ENCODE measurements around a stretch of chr3.

DNA sequence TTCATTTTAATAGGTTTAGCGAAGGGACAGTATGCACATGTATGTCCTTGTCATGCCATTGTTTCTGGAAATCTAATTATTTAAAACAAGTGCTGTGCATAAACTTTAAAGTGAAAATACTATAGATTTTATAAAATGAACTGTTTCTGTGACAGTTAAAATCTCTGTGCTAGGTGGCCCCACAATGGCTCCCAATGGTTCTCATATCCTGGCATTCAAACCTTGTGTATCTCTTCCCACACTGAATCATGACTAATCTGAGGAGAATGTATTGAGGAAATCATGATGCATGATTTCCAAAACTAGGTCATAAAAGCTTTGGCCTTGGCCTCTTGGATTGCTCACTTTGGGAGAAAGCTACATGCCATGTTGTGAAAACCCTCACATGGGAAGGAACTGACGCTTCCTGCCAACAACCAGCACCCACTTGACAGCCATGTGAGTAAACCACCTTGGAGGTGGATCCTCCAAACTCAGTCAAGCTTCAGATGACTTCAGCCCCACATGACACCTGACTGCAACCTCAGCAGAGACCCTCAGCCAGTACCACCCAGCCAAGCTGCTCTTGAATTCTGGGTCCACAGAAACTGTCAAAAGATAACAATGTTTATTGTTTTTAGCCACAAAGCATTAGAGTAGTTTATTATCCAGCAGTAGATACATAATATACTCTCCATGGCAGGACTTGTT lies 1.2 kb upstream of the ZNF620 start:
- RAMPAGE, long total RNA, result no peak
- RRBS, result no CpG with 5 or more reads among the region's 2 CpGs

- RAMPAGE, long total RNA, result no peak
- RRBS, result no CpG with 5 or more reads among the region's 16 CpGs
Measured at GRCh38 chr3:40780923-40781569, 256.3 kb downstream of the ZNF621 start.

- RAMPAGE, long total RNA, result no peak
- RRBS, result no CpG with 5 or more reads among the region's 15 CpGs
Measured at GRCh38 chr3:41117376-41118101, 81.8 kb upstream of the CTNNB1 start.

- RAMPAGE, long total RNA, result no peak
- RRBS, result no CpG with 5 or more reads among the region's 1 CpG
Measured at GRCh38 chr3:41202799-41203487, 3.6 kb downstream of the CTNNB1 start.

- RAMPAGE, long total RNA, result no peak
- RRBS, result no CpG with 5 or more reads among the region's 5 CpGs
Measured at GRCh38 chr3:41231865-41232763, 32.8 kb downstream of the CTNNB1 start.

DNA sequence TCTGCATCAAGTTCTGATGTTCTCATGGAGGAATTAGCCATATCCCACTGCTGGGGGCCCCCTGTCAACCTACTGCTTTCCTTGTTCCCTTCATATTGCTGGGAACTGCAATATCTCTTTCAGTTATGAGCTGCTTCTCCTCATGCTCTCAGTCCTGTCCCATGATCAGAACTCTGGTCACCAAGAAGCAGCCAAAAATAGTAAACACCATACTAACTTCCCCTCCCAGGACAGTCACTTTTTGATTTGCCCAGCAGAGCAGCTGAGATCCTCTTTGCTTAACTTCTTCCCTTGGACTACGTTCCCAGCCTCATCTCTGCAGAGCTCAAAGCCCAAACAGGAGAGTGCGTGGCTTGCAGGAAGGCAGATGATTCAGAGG lies 153.1 kb downstream of the CTNNB1 start:
- RAMPAGE, long total RNA, result no peak
- RRBS, result no CpG with 5 or more reads among the region's 2 CpGs

DNA sequence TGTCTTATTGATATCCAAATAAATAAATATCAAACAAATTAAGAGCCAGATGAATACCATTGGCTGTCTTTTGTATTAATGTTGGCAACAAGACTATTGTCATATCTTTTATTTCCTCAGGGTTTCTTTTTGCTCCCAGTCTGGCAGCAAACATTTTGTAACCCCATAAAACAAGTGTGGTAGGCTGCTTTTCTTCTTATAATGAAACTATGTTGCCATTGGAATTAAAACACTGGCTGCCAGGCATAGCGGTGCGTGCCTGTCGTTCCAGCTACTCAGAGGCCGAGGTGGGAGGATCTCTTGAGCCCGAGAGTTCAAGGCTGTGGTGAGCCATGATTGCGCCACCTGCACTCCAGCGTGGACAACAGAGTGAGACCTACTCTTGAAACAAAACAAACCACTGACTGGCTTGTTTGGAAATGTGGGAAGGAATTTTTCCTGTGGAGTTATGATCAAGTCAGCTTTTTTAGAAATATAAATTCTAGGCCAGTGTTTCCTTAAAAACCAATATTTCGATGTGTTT lies 58.6 kb upstream of the TRAK1 start:
- RAMPAGE, long total RNA, result no peak
- RRBS, result no CpG with 5 or more reads among the region's 8 CpGs

DNA sequence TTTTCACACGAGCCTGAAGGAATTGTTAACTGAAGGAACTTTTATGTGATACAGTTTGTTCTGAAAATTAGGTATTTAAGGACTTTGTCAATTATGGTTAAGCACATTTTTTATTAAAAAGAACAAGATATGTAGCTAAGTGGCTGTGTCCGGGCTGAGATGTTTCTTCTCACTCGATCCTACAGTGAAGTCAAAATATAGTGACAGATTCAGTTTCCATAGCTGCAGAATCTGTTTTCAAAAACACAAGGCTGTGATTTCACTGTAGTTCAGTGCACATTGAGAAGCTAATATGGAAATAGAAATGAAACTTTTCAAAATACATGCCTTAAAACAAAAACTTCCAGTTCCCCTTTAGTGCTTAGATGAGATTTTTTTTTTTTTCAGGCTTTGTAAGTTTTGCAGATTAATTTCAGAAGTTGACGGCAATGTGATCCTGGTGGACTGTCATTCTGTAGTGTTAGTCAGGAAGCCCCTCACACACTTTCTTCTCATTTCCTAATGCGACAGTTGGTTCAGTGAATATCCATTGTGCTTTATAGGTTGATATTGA lies 23.9 kb upstream of the TRAK1 start:
- RAMPAGE, long total RNA, result no peak
- RRBS, result no CpG with 5 or more reads among the region's 5 CpGs

DNA sequence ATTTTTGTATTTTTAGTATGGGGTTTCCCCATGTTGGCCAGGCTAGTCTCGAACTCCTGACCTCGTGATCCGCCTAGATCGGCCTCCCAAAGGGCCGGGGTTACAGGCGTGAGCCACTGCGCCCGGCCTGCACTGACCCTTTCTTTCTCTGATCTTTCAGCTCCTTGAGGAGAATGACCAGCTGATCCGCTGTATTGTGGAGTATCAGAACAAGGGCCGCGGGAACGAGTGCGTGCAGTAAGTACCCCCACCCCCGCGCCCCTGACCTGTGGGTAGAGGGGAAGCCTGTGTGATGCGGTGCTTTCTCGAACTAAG lies 662 bp downstream of the SS18L2 start:
- RAMPAGE, long total RNA, result no peak
- RRBS, result no CpG with 5 or more reads among the region's 17 CpGs

- RAMPAGE, long total RNA, result no peak
- RRBS, result no CpG with 5 or more reads among the region's 2 CpGs
Measured at GRCh38 chr3:42634371-42635021, 19.0 kb upstream of the ZBTB47 start.

DNA sequence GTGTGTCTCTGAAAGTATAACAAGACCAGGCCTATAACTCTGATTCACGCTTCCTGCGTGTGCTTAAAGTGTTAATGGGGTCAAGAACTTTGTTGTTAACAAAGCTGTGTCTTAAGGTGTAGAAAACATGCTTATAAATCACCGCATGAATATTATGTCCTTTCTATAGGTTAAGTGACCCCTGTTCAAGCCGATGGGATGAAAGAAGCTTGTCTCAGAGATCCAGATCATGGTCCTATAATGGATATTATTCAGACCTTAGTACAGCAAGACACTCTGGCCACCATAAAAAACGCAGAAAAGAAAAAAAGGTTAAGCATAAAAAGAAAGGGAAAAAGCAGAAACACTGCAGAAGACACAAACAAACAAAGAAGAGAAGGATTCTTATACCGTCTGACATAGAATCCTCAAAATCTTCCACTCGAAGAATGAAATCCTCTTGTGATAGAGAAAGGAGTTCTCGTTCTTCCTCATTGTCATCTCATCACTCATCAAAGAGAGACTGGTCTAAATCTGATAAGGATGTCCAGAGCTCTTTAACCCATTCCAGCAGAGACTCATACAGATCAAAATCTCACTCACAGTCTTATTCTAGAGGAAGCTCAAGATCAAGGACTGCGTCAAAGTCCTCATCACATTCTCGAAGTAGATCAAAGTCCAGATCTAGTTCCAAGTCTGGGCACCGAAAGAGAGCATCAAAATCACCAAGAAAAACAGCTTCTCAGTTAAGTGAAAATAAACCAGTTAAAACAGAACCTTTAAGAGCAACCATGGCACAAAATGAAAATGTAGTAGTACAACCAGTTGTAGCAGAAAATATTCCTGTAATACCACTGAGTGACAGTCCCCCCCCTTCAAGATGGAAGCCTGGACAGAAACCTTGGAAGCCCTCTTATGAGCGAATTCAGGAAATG lies 16.5 kb upstream of the ZBTB47 start:
- RAMPAGE, long total RNA, result no peak
- RRBS, result no CpG with 5 or more reads among the region's 12 CpGs

- RAMPAGE, long total RNA, result no peak
- RRBS, result no CpG with 5 or more reads among the region's 10 CpGs
Measured at GRCh38 chr3:42701399-42701829, 1.2 kb downstream of the HHATL start.

GRCh38 chr3:42721791-42722067 lies 19.1 kb upstream of the HHATL start:
- RAMPAGE, long total RNA, result no peak
- RRBS, result no CpG with 5 or more reads among the region's 1 CpG

- RAMPAGE, long total RNA, result no peak
- RRBS, result no CpG with 5 or more reads among the region's 5 CpGs
Measured at GRCh38 chr3:42727975-42728423, 25.4 kb upstream of the HHATL start.

DNA sequence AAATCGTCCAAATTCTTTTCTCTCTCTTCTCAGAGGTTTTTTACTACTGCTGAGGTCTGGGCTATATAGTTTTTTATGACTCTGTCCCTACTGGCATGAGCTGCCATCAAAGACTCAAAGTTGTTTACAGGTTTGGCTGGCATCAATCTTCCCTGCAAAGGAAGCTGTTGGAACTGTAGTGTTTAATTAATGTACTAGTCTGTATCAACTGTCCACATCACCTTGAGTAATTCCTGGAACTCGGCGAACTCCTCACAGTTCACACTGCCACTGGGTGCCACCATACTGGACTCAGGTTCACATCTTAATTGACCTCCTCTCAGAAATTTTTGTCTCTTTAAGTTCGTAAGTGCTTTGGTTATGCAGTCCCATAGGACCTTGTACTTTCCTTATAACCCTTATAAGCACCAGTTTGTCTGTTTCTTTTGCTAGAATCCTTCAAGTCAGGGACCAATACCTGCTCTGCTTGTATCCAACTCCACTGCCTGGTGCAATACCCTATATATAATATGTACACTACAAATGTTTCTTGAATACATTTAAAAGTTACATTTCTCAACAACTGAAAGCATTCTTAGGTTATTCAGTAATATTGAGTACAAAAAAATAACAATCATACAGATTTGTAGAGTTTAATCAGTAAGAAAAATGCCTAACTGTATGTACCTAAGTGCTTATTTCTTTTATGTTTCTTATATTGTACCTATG lies 3.1 kb downstream of the HIGD1A start:
- RAMPAGE, long total RNA, result no peak
- RRBS, result no CpG with 5 or more reads among the region's 4 CpGs

DNA sequence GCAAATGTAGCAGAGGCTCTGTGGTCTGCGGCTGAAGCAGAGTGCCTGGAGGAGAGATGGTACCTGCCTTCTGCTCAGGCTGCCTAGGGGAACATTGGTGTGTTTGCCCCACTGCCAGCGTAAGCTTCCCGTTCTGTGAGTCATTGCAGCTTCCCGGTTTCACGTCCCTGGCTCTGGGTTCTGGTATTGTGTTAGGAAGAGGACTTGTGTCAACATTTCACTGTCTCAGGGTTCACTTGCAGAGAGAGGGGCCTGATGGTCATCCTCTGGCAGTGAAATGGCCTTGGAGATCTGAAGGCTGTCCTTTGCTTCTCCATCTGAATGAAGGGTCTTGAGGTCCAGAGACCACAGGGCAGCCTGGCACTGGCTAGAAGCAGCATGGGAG lies 1.9 kb downstream of the GASK1A start:
- RAMPAGE, long total RNA, result no peak
- RRBS, result no CpG with 5 or more reads among the region's 5 CpGs

DNA sequence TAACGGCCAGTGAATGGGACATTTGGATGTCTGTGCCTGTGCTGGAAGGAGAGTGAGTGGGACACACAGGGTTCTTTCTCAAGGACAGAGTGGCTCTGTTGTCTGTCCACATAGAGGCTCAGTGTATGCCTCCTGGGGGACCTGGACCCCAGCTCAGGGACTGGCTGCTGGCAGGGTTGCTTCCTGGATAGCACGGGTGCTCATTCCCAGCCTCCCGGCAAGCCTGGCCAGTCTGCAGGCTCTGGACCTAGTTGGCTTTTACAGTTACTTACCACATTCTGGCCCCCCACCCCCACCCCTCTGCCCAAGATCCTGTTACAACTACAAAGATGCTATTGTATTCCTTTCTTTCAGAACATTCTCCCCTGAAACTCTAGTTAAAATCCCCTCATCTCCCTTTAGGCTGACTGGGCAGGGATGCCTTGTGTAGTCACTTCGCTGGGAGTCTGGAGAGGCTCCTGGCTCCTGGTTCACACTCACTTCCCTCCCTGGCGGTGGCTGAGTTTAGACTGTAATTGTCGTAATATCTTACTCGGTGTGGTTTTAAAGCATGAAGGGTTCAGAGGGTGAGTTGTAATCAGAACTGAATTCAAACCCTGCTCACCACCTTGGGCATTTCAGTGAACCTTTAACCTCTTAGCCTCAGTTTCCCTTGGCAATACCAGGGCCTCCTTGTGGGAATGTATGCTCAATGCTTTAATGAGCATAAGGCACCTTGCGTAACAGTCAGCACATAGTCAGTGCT lies 12.8 kb downstream of the GASK1A start:
- RAMPAGE, long total RNA, result no peak
- RRBS, result no CpG with 5 or more reads among the region's 8 CpGs

DNA sequence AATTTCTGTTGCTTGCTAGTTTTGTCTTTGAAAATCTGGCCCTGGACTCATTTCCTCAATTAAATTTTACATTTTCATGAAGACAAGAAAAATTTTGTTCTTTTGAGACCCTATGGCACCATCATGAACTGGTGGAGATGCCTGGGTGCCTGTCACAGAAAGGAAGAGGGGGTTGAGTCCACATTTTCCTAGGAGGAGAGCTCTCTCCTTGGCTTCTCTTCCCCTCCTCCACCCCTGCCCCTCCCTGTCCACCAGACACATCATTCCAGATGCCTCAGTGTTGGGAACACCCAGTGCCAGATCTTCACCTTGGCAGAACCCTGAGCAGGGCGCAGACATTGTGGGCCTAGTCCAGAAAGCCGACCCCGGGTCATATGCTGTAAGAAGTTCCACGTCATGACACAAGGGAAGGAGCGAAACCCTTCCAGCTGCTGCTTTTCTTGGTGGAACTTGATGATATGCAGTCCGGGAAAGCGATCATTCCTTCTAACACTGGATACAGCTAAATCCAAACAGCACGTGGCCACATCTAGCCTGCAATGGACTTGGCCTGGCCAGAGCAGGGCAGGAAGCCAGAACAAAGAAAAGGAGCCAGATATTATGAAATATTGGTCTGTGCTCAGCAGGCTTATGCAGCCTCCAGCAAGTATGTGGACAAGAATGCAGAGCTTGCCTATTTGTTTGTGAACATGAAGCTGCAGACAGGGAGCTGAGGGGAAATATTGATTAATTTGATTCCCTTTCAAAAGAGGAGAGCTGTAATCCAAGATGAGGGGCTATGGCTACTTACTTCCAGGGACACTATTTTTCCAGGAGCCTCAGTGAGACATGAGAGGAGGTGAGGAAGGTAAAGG lies 22.0 kb downstream of the GASK1A start:
- RAMPAGE, long total RNA, result no peak
- RRBS, result 89% methylated on average over 3 of the region's 8 CpGs

DNA sequence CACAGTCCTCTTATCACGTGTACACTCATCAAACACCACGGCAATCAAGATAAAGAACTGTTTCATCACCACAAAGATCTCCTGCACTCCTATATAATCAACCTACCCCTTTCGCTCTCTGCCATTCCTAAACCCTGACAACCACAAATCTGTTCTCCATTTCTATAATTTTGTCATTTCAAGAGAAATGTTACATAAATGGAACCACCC lies 31.3 kb downstream of the POMGNT2 start:
- RAMPAGE, long total RNA, result no peak
- RRBS, result no CpG with 5 or more reads among the region's 3 CpGs

GRCh38 chr3:43192381-43192980 lies 86.6 kb upstream of the POMGNT2 start:
- RAMPAGE, long total RNA, result no peak
- RRBS, result no CpG with 5 or more reads among the region's 4 CpGs

Measured in kidney epithelial cell (primary cell).